Tongue (tissue), 2 donors: ENCODE measurements around a stretch of chr10.

DNA sequence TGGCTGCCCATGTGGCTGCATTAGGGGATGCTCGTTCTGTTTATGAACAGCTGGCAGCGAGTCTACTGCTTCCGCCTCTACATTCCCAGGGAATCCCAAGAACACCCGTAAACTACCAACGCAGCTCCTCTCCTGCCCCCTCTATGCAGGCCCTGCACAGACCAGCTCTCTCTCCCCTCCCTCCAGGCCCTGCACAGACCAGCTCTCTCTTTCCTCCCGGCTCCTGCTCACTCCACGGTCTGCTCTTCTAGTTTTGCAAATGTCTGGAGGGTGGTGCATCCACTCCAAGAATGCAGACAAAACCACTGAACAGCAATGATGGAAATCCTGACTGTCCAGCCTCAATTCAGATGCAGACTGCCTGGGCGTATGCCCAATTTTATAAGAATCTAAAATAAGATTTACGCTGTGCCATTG is 234.5 kb downstream of the ZMYND11 start:
- RAMPAGE, long total RNA = no peak

DNA sequence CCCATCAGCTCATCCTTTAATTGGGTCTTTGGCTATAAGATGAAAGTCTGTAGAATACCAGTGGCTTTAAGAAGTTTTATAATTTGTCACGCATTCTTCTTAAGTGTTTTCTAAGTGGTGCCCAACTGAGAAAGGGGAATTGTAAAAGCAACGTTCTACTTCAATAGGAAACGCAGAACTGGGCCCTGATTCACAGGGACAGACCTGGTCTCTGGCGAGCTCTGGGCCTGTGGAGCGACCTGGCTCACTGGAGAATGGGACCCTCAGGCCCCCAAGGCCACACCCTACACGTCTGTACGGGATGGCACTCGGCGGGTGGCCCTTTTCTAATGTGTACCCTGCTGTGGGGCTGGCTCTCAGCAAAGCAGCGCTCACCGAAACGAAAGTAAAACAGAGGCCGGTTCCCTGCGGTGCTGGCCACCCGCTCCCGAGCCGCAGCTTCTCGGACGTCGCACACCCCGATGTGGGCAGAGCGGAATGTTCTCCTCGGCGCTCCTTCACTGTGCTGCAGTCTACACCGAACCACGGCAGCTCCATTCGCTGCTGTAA is 205.0 kb downstream of the DIP2C start:
- RAMPAGE, long total RNA = no peak

GRCh38 chr10:600899-601524 is 88.5 kb downstream of the DIP2C start:
- RAMPAGE, long total RNA = no peak

- RAMPAGE, long total RNA = no peak
These were observed 67.2 kb downstream of the DIP2C start for GRCh38 chr10:622243-622700.

- RAMPAGE, long total RNA = no peak
These were observed 37.2 kb downstream of the DIP2C start for GRCh38 chr10:652260-652688.

- RAMPAGE, long total RNA = no peak
These were observed 6.0 kb downstream of the DIP2C start for GRCh38 chr10:683020-684215.

DNA sequence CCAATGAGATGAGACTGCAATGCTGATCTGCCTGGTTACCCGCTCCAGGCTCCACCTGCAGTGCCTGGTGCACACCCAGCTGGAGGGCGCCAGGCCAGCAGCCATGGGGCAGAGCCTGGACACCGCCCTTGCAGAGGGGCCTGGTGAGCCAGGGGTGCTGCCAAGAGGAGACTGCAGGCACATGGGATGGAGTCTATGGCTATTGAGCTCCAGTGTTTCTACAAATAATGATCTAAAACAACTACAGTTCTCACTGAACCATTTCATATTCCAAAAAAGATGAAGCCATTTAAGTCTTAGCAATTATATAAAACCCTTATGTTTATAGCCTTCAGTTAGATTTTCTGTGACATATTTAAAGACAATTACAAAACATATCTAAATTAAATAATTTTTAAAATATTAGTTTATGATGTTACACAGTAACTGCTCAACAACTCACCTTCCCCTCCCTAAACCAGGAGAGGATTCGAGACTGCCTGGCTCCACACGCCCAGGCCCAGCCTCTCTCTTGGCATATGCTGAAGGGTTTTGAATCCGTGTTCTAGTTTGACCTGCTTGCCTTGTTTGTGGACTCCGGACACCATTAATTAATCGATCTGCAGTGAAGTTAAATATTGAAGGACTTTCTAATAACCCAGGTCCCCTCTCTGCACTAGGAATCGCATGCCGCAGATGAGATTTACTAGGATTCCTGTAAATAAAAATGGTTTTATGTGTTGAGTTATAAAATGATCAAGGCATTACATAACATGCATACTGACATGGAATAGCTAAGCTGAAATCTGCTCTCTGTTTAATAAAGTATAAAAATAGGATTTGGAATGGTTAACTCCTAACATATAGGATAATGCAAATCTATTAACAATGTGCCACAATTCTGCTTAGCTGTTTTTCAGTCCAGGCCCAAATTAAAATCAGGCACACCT is 106.6 kb downstream of the LARP4B start:
- RAMPAGE, long total RNA = no peak

- RAMPAGE, long total RNA = no peak
These were observed 20.0 kb downstream of the LARP4B start for GRCh38 chr10:911274-912040.

GRCh38 chr10:932571-933365 is 1.3 kb upstream of the LARP4B start:
- RAMPAGE, long total RNA = no peak

DNA sequence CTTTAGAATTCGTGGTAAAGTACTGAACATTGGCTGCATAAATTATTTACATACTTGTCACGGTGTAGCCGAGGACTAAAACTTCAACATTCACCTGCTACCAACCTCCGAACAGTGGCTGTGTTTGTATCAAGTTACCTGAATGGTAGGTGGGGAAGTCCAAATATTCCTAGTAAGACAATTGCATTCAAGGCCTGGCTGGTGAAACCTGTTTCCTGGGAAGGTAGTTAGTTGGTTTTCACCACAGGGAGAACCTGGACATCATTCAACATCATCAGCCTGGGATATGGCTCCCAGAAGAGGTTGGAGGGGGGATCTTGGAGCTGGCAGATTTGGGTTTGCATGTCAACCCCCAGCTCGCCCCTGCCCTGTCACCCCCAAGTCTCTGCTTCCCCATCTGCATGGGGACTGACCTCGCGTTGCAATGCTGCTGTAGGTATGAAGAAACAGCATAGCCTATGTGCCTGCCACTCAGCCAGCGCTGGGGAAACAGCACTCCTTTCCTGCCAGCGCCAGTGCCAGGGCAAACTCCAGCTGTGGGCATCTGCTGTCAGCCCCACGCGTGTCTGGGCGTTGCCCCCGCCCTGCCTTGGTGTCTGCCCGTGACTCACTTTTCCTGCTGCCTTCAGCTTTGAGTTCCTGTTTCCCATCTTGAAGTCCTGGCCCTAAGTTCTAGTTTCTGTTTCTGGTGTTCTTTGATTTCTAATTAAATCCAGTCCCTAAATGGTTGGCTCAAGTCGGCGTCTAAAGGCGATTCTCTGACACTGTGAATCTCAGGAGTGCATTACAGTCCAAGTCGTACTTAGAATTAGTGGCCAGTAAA is 12.8 kb upstream of the LARP4B start:
- RAMPAGE, long total RNA = no peak

- RAMPAGE, long total RNA = no peak
These were observed 9.0 kb downstream of the GTPBP4 start for GRCh38 chr10:997057-997751.

GRCh38 chr10:1033599-1034008 is 7.9 kb upstream of the IDI2 start:
- RAMPAGE, long total RNA = no peak

GRCh38 chr10:1035189-1035694 is 9.6 kb upstream of the IDI2 start:
- RAMPAGE, long total RNA = no peak

DNA sequence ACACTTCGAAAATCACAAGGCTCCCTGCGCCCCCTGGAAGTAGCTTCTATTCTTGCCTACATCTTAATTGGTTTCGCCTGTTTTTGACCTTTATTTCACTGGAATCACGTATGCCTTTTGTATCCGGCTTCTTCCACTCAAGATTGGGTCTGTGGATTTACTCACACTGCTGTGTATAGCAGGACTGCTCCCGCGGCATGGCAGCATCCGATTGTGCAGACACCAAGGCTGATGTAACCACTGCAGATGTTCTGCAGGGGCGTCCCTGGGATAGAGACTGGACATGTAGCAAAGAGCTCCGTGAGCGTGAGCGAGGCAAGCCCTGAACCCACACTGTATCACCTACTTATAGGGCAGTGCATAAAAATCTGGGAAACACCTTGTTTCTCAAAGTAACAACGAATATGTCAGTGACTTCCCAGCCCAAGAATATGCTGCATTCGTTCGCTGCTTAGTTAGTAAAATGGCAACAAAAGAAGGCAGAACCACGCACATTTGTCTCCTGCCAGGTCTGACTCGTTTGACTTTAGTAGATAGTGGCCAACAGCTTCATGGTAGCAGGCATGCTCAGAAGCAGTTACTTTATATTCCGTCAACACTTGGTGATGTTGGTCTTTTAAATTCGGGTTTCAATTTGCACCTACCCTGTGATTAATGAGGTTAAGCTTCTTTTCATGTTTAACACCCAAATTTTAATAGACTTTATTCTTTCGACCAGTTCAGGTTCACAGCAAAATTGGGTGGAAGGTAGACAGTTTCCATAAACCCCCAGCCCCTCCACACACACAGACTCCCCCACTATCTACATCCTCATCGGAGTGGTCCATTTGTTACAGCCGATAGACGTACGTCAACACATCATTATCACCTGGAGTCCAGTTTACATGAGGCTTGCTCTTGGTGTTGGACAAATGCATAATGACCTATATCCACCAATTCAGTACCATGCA is 11.6 kb downstream of the IDI1 start:
- RAMPAGE, long total RNA = no peak

DNA sequence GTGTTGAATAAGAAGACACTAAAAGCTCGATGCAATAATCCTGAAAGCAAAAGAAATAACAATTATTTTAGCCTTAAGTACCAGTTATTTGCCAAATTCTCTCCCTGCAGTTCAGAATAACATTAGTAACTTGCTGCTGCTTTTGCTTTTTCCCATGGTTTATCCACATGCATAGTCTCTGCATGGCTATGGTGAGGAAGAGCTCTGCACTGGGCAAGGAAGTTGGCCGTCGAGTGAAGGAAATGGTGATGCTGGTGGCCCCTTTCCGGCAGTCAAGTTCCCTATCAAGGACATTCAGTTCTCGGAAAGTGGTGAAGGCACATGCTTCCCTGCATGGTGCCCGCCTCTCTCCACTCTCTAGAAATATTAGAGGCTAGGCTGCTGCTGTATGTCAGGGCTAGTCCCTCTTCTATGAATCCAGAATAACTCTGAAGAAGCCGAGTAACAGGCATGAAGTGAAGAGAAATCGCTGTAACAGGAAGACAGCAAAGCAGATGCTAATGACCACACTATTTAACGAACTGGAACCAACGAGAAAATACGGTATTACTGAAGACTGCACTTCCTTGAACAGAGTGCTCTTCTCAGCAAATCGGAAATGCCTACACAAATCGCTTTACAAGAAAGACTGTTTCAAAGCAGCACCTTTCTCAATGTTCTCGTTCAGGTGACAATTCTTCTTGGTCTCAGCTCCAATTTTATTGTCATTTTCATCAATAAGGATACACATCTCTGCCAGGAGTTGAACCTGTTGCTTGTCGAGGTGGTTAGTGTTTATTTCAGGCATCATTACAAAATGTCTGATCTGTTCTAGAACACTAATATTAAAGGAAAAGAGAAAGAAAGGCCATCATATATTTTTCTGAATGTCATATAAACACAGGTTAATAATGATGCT is 5.3 kb downstream of the IDI1 start:
- RAMPAGE, long total RNA = no peak

DNA sequence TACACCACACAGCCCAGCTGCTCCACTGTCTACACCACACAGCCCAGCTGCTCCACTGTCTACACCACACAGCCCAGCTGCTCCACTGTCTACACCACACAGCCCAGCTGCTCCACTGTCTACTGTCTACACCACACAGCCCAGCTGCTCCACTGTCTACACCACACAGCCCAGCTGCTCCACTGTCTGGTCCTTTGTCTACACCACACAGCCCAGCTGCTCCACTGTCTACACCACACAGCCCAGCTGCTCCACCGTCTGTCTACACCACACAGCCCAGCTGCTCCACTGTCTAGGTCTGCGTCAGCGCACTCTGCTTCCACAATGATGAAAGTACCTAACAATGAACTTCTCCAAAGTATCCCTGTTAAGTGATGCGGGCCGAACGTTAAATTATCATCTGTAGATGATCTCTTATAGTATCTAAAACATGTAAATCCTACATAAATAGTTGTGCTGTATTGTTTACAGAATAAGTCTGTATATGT is 1.5 kb downstream of the IDI1 start:
- RAMPAGE, long total RNA = no peak

- RAMPAGE, long total RNA = no peak
These were observed 1.2 kb upstream of the IDI1 start for GRCh38 chr10:1050115-1050475.

DNA sequence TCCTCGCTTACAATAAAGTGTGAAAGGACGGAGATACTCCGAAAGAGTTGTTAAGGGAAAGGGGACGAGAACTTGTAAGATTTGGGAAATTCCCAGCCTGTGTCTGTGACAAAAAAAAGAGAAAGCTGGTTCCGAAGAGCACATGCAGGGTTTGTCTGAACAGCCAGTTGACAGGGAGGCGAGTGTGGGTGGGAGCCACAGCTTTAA is 40.8 kb downstream of the WDR37 start:
- RAMPAGE, long total RNA = no peak

- RAMPAGE, long total RNA = no peak
These were observed 248.3 kb downstream of the ADARB2 start for GRCh38 chr10:1488857-1489655.

DNA sequence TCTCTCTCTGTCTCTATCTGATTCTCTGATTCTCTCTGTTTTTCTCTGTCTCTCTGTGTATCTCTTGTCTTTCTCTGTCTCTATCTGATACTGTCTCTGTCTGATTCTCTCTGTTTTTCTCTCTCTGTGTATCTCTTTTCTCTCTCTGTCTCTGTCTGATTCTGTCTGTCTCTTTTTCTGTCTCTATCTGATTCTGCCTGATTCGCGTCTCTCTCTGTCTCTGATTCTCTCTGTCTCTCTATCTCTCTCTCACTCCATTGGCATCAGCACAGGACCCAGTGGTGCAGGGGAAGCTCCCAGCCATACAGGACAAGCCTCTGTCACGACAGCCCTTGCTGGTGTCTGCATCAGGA is 79.0 kb downstream of the ADARB2 start:
- RAMPAGE, long total RNA = no peak